Bronchus (tissue), 1 donor: ENCODE results near the gene PID1.

- PRO-cap = no peak
Observed at GRCh38 chr2:229129567-229130474, 141.3 kb downstream of the PID1 start.

DNA sequence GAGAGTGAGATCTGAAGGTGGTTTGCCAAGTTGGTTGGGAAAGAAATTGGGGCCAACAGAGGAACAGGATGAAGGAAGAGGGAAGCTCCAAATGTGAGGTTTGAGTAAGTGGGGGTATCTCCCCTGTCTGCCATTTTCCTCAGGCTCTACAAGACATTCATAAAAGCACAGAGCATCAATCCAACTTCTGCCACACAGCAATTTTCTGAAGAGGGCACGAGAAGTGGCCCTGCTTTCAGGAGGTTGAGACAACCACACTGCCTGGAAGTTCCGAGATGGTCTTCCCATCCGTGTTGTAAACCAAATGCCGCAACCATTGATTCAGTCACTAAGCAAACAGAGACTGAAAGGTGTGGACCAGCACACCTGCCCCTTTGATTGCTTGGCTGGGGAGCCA, 111.2 kb downstream of the PID1 start:
- PRO-cap = no peak

- PRO-cap = no peak
Observed at GRCh38 chr2:229160334-229160645, 110.8 kb downstream of the PID1 start.

- PRO-cap = no peak
Observed at GRCh38 chr2:229183616-229183938, 87.5 kb downstream of the PID1 start.

DNA sequence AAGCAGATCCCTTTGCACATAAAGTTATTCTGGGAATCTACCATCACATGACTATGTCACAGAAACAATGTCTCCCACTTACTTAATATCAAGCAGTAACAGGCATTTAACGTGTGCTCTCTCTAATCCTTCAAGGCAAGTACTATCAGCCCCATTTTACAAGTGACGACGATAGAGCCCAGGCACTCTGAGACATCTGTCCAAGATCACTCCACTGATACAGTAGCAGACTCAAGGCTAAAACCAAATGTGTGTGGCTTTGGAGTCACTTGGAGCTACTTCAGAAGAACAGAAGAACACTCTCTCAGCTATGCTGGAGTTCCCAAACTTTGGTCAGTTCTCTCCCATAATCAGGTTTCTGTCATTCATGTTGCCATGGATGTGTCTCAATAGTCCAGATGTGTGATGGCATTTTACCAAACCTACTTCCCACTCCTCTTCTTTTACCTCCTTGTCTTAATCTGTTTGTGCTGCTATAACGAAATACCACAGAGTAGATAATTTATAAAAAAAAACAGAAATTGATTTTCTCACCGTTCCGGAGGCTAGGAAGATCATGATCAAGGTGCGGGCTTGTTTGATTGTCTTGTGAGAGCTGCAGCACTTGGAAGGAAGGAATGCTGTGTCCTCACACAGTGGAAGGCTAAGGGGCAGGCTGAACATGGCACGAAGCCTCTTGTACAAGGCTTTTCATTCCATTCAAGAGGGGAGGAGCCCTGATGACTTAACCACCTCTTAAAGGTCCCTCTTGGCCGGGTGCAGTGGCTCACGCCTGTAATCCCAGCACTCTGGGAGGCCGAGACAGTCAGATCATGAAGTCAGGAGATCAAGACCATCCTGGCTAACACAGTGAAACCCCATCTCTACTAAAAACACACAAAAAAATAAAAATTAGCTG, 39.4 kb downstream of the PID1 start:
- PRO-cap = no peak

- PRO-cap = bidirectional peak, plus-strand start at chr2:229271383, minus-strand start at chr2:229271265
Observed at GRCh38 chr2:229271058-229271698, at the start of gene PID1. Gene PID1, minus strand, starts transcription at chr2:229271287.

GRCh38 chr2:230067695-230068424, 864 bp downstream of the SLC16A14 start:
- PRO-cap = no peak

- PRO-cap = no peak
Observed at GRCh38 chr2:230127495-230127855, 58.8 kb upstream of the SLC16A14 start.

DNA sequence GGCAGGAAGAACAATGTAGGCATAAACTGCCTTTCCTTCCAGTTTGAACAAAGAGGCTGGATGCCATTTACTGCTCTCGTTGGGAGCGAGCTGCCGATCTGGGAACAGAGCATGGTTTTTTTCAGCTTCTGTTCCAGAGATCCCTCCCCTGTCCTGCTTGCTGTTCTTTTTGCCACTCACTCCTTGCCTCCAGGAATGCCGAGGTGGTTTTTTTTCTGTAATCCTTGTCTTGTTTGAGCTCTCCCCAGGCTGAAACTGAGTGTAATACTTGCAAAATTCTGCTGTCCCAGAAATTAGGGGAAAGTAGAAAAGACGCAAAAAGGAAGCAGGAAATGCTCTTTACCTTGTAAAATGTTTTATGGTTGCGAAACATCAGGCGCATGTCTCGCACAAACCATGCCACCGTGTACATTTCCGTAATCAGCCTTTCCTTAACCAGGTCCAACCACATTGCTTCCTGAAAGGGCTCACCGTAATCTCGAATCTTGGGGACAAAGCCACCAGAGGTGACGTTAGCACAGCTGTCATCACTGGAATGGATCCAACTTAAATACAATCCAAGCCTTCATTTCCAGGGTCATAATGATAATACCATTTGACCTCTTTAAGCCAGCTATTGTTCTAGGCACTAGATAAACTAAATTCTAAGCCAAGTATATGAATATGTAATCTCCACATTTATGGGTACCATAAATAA, 49.4 kb downstream of the SP110 start:
- PRO-cap = unidirectional peak, minus-strand start at position 100 of the sequence

- PRO-cap = no peak
Observed at GRCh38 chr2:230244435-230244918, 18.9 kb downstream of the SP140 start.

DNA sequence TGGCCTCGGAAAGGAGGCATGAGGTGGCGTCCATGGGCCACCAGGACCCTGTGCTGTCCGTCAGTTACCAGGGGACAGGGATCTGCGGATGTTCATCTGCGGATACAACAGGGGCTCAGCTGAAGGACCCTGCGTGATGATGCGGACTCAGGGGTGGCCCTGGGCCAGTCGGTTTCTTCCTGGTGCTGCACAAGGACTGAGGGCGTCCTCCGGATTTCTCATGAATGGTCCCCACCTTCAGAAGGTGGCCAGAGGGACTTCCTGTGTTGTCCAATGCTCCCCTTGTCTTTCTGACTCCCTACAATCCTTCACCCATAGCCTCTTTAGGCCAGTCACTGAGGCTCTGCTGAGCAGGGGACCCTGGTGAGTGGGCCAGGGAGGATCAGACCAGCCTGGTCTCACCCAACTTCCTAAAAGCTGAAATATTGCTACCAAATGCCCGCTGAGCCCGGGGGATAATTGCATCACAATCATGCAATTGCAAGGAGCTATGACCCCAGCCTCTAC, 3.8 kb upstream of the SP100 start:
- PRO-cap = no peak

- PRO-cap = no peak
Observed at GRCh38 chr2:230441297-230441991, 25.4 kb downstream of the SP100 start.

- PRO-cap = no peak
Observed at GRCh38 chr2:230643447-230644475, 68.9 kb upstream of the CAB39 start.

- PRO-cap = bidirectional peak, plus-strand start at chr2:230685043, minus-strand start at chr2:230684948
Observed at GRCh38 chr2:230684707-230685094, 27.9 kb upstream of the CAB39 start.

- PRO-cap = no peak
Observed at GRCh38 chr2:230687371-230687760, 25.3 kb upstream of the CAB39 start.

- PRO-cap = no peak
Observed at GRCh38 chr2:230748855-230749296, 36.2 kb downstream of the CAB39 start.

DNA sequence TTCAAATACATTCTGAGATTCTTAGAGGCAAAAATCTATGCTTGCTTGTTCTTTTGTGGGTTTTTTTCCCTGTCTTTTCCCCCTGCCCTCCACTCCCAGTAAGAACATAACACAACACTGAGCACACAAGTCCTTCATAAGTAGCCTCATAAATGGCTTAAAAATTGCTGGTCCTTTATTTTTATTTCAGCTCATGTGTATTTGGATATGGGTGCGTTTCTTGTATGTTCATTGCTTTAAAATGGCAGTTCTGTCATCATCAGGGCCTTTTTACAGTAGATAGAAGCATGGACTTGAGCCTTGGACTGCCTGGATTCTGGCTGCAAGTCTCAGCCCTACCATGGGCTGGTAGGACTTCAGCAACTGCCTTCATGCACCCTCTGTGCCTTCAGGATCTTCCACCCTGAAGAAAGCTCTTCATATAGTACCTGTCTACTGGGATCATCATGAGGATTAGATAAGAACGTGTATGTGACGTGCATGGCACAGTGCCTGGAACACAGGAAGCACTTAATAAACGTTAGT, 53.4 kb upstream of the ITM2C start:
- PRO-cap = unidirectional peak, minus-strand start at position 392 of the sequence

DNA sequence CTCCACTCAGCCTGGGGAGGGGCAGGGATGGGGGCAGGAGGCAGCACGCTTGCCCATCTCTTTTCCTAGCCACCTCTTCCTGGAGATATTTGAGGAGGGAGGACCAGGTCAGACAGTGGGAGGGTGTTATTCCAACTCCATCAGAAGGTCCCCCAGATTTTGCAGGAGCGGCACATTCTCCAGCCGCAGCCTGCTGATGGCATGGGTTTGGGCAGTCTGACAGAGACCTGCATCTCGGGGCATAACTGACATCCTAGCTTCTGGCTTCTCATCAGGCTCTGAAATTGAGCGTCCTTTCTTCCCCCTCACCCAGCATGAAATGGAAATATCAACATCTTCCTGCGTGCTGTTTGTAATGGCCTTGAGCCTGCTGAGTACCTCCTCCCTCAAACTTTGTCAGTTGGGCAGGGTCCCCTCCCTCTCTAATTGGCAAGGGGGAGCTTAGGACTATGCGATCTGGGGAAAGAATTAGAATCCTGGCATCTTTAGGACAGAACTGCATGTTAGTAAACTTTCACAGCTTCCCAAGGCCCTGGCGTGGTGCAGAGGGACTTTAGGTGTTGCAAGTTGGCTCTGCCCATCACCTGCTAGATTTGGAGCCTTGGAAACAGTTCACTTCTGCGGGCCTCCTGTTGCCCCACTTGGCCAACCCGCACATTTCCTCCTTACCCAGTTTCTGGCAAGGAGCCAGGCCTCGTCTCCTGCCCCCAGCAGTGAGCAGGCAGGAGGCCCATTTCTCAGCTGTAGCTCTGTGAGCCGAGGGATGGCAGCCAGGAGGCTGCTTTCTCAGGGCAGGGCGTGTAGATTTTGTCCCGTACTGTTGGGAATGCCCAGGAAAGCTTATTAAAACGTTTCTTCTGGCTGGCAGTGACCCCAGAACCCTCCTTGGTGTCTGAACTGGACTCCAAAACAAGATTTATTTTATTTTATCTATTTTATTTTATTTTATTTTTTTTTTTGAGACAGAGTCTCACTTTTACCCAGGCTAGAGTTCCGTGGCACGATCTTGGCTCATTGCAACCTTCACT, 2.3 kb downstream of the ITM2C start:
- PRO-cap = unidirectional peak, plus-strand start at position 763 of the sequence

GRCh38 chr2:230907992-230909248, 16.6 kb downstream of the GPR55 start:
- PRO-cap = no peak

DNA sequence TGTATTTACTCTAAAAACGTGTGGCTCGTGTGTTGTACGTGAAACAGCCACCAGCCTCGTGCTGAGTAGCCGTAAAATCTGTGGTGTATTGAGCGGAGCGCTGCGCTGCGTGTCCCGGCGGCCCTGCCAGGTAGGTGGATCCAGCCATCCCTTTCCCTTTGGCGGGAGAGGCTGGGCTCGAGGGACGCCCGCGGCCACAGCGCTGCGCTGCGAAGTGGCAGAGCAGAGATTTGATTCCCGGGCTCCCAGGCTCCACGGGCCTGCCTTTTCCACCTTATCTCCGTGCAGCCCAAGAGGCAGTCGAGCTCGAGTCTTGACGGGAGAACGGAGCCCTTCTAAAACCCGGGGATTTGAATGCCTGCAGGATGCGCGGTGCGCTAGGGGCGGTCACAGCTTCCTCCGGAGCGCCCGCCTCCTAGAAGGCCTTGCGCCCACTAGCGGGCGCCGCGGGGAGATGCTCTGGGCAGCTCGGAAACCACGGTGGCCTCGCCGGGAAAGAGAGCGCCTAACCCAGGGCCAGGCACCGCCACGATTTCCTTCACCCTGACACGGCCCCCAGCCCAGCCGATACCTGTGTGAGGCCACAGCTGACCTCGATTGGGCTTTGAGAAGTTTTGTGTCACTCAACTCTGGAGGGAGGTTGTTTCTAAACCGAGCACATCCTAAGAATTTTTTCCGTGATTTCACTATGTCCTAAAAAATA, 3.9 kb upstream of the PSMD1 start:
- PRO-cap = bidirectional peak, plus-strand start at position 440 of the sequence, minus-strand start at position 352 of the sequence